LNCaP clone FGC (cell line): ENCODE results near the gene TMEM259.

- RRBS, 2 experiments: 4 to 5% methylated on average over 31 of the region's 85 CpGs
Measured at GRCh38 chr19:940508-941798, 15.1 kb downstream of the ARID3A start.

DNA sequence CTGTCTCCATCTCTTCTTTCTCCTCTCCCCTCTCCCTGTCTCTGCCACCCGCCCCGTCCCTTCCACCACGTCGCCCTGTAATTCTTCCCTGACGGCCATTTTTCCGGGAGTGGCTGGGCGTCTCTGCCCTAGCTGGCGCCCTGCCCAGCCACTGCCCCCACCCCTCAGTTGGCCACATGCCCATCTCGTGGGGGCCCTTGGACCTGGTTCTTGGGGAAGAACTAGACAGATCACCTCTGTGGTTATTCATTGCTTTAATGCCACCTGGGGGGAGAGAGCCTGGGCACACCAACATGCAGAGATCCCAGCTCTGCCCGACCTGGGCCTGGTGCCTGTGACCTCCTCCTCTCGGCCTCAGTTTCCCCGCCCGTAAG is 19.0 kb downstream of the ARID3A start:
- RRBS, 2 experiments: no CpG with 5 or more reads among the region's 13 CpGs

- RRBS, 2 experiments: 94 to 98% methylated on average over 2 of the region's 33 CpGs
Measured at GRCh38 chr19:974893-975818, 9.0 kb upstream of the WDR18 start.

- RRBS, 2 experiments: no CpG with 5 or more reads among the region's 26 CpGs
Measured at GRCh38 chr19:995157-995915, 4.9 kb upstream of the GRIN3B start.

GRCh38 chr19:1011582-1012767 is 8.9 kb downstream of the TMEM259 start:
- RRBS, 2 experiments: 97 to 98% methylated on average over 6 of the region's 78 CpGs

GRCh38 chr19:1020374-1021450 is at the start of gene TMEM259:
Gene TMEM259, minus strand, starts transcription at chr19:1021123.
- RRBS, 2 experiments: 1 to 2% methylated on average over 48 to 50 of the region's 110 CpGs

DNA sequence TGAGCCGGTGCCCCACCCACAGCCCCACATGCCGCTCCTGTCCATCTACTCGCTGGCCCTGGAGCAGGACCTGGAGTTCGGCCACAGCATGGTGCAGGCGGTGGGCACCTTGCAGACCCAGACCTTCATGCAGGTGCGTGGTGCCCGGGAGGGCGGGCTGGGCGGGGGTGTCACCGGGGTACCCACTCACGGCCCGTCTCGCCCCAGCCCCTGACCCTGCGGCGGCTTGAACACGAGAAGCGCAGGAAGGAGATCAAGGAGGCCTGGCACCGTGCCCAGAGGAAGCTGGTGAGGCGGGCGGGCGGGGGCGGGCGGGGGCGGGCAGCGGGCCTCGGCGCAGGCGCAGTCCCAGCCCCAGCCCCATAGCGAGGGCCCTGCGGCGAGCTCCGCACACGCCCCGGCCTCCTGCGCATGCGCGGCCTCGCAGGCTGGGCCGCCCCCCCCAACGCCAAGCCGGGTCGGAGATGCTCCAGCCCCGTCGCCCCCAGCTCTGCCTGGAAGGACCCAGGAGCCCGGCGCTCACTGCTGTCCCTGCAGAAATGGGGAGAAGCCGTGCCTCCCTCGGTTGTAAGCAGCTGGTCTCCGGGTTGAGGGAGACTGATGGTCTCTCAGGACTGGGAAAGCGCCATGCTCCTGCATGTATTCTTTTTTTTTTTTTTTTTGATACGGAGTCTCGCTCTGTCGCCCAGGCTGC is 7.8 kb downstream of the ARHGAP45 start:
- RRBS, 2 experiments: 1% methylated on average over 16 of the region's 53 CpGs

DNA sequence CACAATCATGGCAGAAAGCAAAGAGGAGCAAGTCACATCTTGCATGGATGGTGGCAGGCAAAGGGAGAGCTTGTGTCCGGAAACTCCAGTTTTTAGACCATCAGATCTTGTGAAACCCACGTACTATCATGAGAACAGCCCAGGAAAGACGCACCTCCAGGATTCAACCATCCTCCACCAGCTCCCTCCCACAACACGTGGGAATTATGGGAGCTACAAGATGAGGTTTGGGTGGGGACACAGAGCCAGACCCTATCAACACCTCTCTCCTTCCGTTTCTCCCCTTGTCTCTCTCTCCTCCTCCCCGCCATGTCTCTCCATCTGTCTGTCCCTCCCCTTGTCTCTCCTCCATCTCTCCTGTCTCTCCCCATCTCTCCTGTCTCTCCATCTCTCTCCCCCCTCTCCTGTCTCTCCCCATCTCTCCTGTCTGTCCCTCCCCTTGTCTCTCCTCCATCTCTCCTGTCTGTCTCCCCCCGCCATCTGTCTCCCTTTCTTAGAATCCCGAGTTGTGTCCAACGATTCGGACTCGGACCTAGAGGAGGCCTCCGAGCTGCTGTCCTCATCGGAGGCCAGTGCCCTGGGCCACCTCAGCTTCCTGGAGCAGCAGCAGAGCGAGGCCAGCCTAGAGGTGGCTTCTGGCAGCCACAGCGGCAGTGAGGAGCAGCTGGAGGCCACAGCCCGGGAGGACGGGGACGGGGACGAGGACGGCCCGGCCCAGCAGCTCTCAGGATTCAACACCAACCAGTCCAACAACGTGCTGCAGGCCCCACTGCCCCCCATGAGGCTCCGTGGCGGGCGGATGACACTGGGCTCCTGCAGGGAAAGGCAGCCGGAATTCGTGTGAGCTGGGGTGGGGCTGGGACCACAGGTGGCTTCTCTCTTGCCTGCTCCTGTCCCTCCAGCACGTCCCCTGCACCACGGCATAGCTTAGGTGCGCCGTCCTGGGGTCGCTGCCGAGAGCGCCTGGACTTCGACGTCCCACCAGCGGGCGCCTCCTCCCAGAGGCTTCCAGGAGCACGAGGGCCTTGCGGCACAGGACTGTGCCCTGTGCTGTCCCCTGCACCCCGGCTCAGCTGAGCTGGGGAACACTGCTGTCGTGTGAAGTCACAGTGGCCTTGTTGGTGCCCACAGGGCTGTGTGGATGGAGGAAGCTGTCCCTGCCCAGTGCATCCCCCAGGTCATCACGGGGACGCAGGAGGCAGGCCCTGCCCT is 9.6 kb downstream of the POLR2E start:
- RRBS, 2 experiments: no CpG with 5 or more reads among the region's 44 CpGs

DNA sequence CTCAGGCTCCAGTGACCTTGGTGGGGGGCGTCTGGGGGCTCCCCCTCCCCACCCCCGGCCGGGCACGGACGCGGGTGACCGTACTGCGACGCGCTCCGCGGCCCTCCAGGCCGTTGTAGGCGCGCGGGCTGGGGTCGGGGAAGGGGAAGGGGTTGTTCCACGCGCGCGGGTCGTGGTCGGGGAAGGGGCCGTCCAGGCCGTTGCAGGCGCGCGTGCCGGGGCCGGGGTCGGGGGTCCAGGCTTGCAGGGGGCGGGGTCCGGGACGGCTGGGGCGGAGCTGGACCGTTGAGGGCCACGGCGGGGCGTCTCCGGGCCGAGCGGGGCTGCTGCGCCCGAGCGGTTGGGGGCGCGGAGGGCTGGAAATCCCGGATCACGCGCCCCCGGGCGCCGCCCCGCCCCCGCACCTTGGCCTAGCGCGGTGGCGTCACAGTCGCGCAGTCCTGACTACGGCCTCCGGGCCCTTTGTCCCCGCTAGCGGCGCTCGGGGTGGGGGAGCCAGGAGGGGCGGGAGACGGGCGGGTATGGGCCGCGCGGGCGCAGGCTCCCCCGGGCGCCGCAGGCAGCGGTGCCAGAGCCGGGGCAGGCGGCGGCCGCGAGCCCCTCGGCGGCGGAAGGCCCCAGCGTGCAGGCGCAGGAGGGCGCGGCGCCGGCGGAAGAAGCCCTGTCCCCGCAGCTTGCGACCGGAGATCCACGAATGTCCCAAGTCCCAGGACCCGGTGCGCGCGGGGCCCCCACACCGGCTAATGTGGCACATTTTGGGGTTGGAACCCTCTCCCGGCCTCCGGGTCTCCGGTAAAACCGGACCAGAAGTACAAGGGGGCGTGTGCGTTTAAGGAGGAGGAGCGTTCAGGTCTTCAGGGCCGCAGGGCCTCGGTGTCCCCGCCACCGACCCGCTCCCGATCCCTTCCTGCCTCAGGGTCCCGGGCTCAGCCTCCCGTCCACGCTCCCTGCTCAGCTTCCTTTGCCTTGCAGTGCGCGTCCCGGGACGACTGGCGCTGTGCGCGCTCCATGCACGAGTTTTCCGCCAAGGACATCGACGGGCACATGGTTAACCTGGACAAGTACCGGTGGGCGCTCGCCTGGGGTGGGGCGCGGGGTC is 769 bp downstream of the GPX4 start:
- RRBS, 2 experiments: 1 to 2% methylated on average over 70 to 73 of the region's 133 CpGs

DNA sequence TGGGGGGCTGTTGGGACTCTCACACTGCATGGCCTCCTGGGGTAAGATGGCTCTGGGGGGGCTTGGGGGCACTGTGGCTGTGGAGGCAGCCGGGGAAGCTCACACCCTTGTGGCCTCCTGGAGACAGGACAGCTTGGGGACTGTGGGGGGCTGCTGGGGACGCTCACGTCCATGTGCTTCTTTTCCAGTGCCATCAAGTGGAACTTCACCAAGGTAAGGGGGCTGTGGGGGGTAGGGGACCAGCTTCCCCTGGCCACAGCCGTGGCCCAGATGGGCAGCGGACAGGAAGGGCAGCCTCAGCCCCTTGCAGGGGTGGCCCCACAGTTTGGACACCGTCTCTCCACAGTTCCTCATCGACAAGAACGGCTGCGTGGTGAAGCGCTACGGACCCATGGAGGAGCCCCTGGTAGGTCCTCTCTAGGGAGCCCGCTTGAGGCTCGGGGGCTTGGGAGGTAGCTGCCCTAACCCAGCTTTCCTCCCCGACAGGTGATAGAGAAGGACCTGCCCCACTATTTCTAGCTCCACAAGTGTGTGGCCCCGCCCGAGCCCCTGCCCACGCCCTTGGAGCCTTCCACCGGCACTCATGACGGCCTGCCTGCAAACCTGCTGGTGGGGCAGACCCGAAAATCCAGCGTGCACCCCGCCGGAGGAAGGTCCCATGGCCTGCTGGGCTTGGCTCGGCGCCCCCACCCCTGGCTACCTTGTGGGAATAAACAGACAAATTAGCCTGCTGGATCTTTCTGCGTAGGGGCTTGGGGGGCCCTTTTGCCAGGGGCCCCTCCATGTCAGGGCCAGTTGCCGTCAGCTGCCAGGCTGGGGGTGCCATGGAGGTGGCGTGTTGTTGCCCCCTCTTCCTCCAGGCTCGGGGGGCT is 2.5 kb downstream of the GPX4 start:
- RRBS, 2 experiments: 68 to 82% methylated on average over 6 of the region's 29 CpGs

DNA sequence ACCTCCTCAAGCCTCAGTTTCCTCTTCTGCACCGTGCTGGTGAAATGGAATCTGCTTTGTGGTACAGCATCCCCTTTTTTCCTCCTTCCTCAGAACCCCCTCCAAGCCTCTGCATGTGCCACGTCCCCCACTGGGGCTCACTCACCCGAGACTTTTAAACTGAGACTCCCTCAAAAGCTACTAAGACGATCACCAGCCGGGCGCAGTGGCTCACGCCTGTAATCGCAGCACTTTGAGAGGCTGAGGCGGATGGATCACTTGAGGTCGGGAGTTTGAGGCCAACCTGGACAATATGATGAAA is 349 bp upstream of the SBNO2 start:
- RRBS, 2 experiments: no CpG with 5 or more reads among the region's 10 CpGs

DNA sequence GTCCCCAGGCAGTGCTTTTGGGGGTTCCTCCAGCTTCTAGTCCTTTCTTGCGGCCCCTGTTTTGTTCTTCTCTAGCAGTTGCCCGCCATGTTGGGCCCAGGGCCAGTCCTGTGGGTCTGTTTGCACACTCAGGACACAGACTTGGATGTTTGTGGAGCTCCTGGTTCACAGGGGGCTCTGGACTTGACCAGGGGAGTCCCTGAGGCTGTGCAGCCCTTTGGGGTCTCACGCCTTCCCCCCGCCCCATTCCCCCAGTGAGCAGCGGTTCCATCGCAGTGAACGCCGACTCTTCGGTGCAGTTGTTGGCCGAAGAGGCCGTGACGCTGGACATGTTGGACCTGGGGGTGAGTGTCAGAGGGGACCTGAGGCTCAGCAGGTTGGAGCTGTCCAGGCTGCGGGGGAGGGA is 2.3 kb downstream of the ATP5F1D start:
- RRBS, 2 experiments: no CpG with 5 or more reads among the region's 13 CpGs

DNA sequence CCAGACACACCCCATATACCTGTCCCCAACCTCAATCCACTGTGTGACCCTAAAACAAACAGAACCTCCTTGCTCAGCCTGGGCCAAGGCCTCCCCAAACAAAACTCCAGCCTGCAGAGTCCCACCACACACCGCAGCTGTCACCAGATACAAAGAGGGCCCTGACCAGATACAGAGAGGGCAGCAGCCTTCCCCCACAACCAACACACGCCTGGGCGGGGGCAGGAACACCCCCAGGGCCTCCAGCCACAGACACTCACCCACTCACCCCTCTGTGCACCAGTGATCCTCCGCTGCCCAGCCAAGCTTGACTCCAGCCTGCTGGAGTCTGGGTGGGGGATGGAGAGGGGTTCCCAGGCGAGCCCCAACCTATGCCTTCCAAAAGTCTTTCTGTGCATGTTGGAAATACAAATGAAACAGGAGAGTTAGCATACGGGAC is 5.9 kb upstream of the CIRBP start:
- RRBS, 2 experiments: no CpG with 5 or more reads among the region's 6 CpGs

- RRBS, 2 experiments: 38 to 41% methylated on average over 46 to 54 of the region's 76 CpGs
Measured at GRCh38 chr19:1324578-1325621, 29.9 kb upstream of the PWWP3A start.

- RRBS, 2 experiments: 90 to 91% methylated on average over 5 of the region's 45 CpGs
Measured at GRCh38 chr19:1360453-1361571, 6.1 kb downstream of the PWWP3A start.

DNA sequence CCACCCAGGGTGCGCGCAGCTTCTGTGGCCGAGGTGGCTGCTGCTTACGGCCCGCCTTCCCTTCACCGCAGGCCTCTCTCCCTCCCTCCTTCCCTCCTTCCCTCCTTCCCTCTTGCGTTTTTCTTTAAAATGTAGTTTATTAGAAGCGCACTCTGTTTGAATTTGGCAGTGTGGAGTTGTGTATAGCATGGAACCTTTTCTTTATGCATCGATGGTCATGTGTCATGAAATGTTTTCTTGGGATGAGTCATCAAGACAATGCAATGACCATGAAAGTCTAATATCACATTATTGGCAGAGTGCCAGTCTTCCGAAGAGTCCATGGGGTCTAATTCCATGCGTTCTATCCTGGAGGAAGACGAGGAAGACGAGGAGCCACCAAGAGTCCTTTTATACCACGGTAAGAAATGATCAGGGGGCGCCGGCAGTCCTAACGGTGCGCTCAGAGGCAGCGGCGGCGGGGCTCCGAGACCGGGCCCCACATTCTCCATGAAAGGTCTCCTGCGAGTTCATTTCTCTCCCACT is 7.3 kb downstream of the PWWP3A start:
- RRBS, 2 experiments: 96 to 98% methylated on average over 8 of the region's 24 CpGs

- RRBS, 2 experiments: no CpG with 5 or more reads among the region's 16 CpGs
Measured at GRCh38 chr19:1380435-1381118, 3.1 kb upstream of the NDUFS7 start.

GRCh38 chr19:1428971-1429872 is 9.0 kb upstream of the RPS15 start:
- RRBS, 2 experiments: 93 to 95% methylated on average over 6 to 7 of the region's 48 CpGs

DNA sequence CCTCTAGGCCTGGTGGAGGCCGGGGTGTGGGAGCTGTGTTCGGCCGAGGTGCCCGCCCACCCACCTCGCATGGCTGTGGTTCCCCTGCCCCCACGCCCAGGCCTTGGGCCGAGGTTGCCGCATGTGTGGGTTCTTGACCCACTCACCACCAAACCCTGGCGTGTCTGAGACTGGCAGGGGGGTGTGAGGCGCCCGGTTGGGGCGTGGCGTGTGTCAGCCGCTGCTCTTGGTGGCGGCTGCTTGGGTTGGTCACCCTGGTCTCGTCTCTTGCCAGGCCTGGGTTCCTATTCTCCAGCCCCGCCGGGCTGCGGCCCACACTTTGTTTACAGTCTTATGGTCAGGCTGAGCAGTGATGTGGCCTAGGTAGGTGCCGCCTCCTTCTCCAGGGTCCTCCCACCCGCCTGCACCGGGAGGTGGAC is 4.7 kb upstream of the RPS15 start:
- RRBS, 2 experiments: 84 to 85% methylated on average over 5 to 9 of the region's 22 CpGs

- RRBS, 2 experiments: 8 to 12% methylated on average over 18 to 25 of the region's 25 CpGs
Measured at GRCh38 chr19:1446864-1447079, 3.1 kb upstream of the APC2 start.